ENCODE results near the genes AKR1C8 and RBM17.

DNA sequence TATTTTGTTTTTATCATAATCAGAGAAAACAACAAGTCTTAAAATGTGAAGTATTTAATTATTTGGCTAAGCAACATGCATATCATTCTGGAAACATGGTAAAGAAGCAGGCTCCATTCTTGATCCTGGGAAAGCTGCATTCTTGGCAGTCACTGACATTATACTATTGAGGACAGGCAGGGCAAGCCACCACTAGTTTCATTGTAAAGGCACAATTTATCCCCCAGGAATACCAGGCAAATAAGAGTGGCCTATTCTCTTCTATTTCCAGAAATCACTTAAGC is 153.8 kb upstream of the AKR1E2 start:
- PRO-cap = no peak

DNA sequence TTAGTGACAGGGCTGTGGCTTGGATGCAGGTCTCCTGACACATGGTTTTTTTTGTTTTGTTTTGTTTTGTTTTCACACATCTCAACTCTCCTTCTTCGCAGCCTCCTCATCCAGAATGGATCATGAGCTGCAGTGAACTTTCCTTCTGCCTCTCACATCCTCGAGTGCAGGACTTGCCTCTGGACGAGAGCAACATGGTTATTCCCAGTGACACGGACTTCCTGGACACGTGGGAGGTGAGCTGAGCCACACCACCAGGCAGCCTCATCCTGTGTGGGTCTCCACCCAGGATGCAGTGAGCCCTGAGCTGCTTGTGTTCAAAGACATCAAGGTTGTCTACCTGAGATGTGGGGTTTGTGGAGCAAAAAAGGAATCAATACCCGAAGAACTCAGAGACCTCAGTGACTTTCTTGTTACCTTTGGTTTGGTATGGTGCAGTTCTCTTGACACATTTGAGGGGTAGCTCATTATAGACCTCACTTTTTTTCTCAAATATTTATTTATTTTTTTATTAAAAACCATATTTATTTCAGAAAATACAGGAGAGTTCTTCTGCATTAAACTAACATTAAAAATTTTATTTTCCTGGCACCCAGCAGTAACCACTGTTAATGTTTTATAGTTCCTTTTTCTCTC is 9.7 kb downstream of the AKR1E2 start:
- PRO-cap = no peak

GRCh38 chr10:5099270-5099767 is 5.1 kb downstream of the AKR1C3 start:
- PRO-cap = no peak

DNA sequence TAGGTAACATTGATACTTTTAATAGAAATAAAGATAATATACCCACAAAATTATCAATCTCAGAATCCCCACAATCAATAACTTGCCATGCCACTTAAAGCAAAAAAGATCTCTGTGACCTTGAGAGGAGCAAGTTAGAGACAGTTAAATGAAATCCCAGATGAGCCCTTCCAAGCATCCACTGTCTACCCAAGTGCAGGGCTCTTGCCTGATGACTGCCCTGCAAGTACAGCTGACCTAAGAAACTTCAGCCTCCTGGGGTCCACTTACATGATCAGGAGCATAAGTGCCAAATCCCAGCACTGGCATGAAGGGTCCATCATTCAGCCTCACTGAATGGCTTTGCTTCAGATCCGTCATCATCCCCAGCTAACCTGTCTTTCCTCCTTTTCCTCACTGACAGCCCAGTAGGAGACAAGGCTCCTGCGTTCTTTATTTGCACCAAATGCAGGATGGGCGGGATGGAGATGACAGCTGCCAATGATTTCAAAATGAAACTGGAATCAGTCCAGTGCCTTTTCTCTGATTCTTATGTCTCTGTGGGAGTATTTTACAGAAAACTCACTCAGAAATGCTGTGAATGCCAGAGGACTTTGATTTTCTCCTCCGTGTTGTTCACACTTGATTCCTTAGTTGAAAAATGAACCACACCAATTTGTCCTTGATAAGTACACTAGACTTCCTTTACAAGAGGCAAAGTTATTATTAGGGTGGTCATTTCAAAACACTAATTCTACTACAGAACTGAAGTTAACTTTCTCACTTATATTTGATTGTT is at the start of gene AKR1C8:
AKR1C8 (minus strand) TSS at position 409 of the 778 bp plus-strand sequence.
- PRO-cap = no peak

GRCh38 chr10:5297212-5297957 is 67.4 kb upstream of the UCN3 start:
- PRO-cap = no peak

DNA sequence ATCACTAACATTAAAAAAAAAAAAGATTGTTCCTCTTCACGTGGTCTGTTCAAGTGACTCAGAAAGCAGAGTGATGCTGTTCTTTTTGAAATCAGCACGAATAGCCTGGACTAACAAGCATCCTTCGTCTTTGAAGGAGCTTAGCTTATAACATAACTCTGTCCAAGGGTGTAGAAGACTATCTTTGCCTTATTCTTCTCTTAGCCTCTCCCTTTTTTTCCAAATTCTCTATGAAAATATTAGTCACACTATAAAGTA is 1.2 kb downstream of the TUBAL3 start:
- PRO-cap = no peak

DNA sequence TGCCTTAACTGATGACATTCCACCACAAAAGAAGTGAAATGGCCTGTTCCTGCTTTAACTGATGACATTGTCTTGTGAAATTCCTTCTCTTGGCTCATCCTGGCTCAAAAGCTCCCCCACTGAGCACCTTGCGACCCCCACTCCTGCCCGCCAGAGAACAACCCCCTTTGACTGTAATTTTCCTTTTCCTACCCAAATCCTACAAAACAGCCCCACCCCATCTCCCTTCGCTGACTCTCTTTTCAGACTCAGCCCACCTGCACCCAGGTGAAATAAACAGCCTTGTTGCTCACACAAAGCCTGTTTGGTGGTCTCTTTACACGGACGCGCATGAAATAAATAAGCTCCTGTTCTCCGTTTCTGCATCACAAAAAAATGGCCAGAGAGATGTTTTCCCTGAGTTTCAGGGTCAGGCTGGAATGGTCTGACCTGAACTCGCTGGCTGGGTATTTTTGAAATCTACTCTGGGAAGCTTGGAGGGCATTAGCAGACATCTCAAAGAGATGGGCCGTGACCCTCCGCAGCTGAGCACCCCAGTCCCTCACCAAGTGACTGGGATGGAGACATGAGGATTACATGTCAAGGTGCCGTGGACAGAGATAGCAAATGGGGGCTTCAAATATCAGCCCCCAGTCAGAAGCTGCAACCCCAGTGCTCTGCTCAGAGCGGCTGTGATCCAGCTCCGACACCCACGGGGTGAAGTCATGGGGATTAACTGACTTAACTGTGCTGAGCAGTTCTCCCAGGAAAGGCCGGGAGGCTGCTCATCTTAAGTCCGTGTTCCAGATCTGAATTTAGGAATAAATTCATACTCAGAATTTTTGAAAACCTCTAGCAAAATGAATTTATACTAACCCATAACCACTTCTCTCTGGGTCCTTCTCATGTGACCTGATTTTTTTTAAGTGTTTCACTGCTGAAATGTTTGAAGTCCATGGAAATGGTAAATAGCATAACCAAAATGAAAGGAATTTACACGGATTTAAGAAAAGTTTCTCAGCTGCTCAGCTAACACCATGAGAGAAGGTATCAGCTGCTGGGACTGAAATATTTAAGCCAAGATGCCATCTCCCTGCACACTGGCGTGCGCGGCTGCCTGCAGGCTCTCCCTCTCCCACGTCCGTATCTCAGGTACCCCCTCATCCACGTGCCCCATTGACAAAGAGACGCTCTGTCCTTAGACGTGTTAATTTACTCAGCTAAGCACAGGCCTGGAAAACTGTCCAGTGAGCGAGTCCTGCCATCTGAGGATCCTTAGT is 22.3 kb downstream of the CALML5 start:
- PRO-cap = no peak

- PRO-cap = no peak
These were observed 21.2 kb downstream of the CALML5 start for GRCh38 chr10:5477964-5478725.

DNA sequence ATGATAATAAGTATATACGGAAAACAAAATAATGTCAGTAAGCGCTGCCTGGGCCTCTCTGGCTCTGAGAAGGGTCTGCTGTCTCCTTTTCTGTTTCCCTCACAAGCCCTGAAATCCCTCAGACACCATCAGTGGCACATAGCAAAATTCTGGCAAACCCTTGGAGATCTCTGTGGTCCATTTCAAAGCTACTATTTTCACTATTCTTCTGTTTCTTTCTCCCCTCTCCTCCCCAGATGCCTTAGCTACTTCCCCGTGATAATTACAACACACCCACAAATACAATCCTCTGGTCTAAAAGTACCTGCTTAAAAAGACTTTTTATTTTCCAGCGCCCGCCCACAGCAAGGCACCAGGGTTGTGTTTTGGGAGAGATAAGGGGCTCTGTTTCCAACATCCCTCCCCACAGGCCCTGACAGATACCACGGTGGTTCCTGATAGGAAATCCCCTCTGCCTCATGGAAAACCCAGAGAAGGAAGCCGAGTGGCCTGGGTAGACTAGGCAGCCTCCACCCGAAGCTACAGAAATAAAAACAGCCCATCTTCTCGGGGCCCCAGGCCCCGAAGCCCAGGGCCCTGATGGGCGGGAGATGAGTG is 19.9 kb downstream of the CALML5 start:
- PRO-cap = no peak

DNA sequence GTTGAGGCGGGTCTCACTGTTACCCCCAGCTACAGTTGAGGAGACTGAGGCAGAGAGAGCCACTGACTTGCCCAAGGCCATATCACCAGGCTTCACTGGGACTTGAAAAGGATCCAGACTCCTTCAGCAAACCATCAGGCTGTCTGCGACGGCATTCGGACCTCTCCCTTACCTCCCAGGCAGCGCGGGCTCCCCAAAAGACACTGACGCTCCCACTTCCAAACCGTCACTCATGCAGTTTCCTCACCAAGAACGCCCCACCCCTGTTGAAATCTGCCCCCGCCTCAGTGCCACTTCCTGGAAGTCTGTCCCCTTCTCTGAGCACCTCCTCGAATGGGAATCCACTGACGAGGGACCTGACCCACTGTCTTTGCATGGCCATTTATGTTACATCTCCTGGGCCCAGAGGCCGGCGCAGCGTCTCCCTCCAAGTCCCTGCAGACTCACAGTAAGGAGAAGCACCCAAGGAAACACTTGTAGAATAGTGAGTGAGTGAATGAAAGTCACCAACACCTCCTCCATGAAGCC is 11.9 kb downstream of the CALML5 start:
- PRO-cap = no peak

DNA sequence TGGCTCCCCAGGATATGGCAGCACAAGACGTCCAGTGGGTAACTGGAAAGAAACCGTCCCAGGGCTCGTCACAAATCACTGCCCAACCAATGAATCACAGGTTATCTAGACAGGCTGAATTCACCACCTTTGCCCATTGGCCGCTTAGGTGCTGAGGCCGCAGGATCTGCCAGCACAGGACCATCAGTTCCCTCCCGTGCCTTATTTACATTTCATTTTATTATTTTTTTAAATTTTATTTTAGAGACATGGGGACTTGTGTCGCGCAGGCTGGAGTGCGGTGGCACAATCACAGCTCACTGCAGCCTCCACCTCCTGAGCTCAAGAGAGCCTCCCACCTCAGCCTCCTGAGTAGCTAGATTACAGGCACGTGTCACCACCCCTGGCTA is 58.2 kb downstream of the CALML3 start:
- PRO-cap = no peak

GRCh38 chr10:5584921-5585502 is 60.3 kb downstream of the CALML3 start:
- PRO-cap = no peak

DNA sequence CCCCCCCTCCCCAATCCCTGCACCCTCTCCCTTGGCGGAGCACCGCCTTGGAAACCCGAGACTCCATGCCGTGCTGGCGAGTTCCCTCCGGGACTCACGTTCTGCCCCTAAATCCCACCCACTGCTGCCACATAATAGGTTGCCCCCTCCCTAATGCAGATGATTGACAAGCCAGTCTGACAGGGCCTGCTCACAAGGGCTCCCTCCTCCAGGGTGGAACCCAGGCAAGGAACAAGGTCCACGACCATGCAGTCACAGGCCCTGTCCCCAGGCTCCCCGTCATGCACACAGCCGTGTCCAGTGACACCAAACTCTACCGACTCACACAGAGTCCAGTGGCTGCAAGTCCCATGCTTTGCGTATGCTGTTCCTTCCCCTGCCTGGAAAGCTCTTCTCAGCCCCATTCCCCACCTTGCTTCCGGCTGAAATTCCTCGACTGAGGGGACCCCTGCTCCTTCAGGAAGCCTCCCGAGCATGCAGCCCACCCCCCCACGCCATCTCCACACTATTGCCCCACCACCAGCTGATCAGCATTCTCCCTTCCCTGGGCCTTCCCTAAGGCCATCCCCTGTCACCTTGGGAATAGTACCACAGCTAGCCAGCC is 7.1 kb downstream of the ASB13 start:
- PRO-cap = no peak

DNA sequence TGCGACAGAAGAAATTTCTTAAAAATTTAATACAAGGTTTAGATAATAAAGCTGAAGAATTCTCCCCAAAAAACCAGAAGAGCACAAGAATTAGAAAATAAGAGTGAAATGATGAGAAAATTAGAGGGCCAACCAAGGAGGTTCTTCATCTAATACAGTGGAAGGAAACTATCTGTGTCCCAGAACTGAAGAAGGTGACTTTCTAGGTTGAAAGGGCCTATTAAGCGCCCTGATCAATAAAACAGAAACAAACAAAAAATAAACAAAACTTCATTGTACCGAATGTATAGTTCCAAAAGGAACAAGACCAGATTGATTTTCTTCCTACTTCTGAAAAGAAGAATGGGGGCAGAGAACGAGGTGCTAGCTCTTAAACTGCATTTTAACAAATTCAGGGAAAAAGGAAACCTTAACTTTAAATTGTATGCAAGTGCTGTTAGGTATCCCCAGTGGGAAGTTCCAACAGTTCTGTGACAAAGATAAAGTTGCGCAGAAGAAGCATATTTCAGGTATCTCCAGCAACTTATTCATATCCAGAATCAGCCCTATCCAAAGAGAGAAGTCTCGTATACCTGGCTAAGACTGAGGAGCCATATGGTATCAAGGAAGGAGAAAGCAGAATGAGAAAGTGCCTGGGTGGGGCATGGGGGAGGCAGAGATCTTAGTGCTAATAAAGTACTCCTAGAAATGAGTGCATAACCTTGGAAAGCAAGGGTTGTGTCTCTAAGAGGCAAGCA is 12.4 kb downstream of the TASOR2 start:
- PRO-cap = no peak

DNA sequence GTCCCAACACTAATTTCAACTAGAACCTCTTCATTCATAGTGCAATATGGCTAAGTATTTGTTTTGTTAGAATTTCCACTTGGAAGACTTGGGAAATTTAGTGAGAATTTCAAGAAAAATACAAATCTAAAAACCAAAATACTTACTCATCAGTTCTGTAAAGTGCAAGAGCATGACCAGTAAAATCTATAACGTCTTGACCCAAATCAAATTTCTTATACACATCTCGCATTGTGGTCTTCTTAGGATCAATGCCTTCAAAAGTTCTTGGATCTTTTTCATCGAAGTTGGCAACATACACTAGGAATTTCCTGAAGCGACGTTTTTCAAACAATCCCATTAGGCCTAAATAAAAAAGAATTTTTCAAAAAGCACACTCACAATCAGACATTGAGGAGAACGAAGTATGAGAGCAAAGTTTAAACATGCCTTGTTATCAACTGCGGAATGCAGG is 27.5 kb downstream of the GDI2 start:
- PRO-cap = no peak

- PRO-cap = no peak
These were observed 19.6 kb downstream of the ANKRD16 start for GRCh38 chr10:5870030-5870573.

DNA sequence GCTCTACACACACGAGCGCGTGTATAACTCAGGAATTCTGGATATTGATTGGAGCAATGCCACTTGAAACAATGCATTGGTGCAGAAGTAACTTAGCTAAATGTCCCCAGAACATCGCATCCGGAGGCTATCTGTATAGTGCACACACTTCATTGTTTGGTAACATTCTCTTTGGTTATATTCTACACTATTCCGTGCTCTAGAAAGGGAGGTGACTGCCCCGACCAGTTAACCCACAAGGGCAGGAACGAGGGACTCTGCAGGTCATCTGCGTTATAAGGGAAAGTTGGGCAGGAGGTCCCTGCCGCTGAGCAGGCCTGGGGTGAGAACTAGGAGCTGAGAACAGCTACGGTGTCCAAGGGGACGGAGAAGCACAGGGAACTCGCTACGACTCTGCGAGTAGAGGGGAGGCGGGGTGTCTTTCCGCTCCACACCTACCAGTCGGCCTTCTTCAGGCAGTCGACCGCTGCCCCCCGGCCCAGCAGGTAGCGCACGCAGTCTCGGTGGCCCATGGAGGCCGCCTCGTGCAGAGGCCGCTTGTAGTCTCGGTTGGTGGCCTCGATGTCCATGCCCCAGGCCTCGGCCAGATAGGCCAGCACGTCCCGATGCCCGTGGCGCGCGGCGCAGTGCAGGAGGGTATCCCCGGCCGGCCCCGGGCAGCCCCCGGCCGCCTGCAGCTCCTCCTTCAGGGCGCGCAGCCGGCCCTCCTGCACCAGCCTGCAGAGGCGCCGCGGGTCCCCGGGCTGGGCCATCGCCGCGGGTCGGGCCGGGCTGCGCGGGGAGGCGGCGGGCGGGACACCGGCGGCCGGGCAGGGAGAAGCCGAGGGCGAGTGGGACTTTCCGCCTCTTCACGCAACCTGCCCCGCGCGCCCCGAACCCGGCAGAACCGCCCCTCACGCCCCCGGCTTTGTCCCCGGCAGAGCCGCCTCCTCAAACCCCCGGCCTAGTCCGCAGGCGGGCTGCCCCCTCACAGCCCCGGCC is 800 bp downstream of the ANKRD16 start:
- PRO-cap = unidirectional peak, plus-strand start at position 458 of the sequence

GRCh38 chr10:5932445-5932874 is 42.4 kb downstream of the FBH1 start:
- PRO-cap = no peak

DNA sequence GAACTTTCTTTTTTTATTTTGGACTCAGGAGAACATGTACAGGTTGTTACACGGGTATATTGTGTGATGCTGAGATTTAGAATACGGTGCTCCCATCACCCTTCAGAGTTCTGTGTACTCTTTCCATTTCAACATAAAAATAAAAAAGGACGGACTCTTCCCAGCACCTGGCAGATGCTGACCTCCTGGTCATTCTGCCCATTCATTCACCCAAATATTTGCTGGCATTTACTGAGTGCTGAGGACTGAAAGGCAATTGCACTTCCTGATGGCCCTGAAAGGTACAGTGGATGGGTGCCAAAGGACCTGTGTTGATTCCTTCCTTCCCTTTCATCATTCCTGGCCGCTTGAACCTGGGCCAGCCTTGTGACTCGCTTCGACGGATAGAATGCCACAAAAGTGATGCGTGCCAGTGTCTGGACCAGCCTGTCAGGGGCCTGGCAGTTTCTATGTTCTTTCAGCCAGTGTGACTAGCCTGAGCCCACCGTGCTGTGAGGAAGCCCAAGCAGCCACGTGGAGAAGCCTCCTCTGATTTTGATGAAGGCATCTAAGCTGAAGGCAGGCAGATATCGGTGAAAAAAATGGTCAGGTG is 27.0 kb downstream of the IL15RA start:
- PRO-cap = no peak

DNA sequence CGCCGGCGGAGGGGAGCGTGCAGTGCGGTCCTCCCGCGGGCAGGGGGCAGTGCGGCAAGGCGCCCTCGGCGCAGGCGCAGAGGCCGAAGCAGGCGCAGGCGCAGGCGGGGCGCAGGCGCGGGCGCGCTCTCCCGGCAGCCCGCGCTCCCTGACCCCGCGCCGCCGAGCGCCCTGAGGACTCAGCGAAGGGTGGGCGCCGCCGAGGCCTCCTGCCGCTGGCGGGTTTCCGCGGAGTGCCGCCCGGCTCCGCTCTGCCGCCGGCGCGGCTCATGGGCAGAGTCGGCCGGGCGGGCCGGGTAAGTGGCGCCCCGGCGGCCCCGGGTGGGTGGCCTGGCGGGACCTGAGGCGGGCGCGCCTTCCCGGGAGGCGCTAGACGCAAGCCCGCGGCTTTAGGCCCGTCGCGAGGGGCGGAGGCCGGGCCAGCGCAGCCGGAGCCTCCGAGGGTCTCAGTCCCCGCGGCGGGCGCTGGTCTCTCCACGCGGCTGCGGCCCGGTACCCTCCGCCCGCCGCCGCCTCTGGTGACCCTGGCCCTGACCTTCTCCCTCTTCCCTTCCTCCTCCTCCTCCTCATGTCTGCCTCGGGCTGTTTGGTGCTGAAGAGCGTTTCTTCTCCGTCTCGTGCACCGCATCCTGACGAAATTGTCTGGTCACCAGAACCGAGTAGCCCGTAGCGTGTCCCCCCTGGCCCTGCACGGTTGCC is at the start of gene RBM17:
RBM17 (plus strand) TSS at position 137 of the 699 bp plus-strand sequence.
- PRO-cap = unidirectional peak, plus-strand start at position 137 of the sequence